Bronchial lymph node (tissue), 1 donor: ENCODE measurements around the gene MRPL46.

DNA sequence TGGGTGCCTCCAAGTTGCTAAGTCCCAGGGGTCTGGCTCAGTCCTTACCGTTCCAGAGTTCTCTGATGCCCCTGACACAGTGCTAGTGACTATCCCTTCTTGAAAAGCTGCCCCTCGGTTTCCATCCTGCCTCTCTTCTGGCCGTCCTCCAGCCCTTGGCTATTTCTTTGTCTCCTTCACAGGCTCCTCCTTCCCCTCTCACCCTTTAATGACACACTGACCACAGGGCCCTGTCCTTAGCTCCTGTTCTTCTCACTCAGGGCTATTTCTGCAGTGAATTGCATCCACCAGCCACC lies 31.1 kb downstream of the SLC28A1 start:
- PRO-cap = no peak

DNA sequence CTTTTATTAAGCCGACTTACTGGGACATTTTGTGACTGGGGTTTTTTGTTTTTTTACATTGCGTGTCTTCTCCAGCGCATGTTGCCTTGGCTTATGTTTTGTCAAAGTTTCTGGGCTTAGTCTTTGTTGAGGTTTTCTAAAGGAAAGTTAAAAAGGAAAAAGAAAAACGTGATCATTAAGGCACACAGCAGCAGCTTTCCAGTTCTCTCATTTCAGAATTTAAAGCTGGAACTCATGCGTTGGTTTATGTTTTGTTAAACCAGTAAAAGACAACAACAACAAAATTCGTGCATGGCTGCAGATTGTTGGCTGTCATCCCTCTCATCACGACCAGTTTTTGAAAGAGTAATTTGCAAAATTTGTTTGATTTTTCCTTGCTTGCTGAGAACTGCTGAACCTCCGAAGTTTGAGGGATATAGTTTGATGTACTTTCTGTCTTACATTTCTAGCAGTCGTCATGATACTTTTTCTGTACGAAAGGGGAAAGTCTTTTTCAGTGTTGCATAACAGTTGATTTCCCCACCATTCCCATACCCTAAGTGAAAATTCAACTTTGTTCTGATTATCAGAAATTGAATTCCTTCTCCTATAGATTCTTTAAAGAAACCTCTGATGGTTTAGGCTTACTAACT lies 1.5 kb downstream of the PDE8A start:
- PRO-cap = no peak

- PRO-cap = no peak
These were observed 18.4 kb downstream of the PDE8A start for GRCh38 chr15:85000002-85000499.

- PRO-cap = no peak
These were observed 55.1 kb downstream of the PDE8A start for GRCh38 chr15:85036607-85037287.

GRCh38 chr15:85064283-85064718 lies 82.6 kb downstream of the PDE8A start:
- PRO-cap = no peak

DNA sequence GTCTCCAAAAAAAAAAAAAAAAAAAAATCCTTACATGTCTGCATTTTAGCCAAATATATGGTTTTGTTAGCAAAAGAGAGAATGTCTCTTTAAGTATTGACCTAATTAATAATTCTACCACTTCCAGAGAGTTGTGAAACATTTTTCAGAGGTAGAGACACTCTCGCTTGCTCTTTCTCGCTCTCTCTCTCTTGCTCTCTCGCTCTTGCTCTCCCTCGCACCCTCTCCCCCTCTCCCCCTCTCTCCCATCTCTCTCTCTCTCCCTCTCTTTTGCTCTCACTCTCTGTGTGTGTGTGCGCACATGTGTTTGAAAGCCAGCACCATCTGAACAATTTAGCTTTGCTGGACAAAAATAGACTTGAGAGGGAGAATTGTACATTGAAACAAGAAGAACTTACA lies 124.3 kb downstream of the AKAP13 start:
- PRO-cap = no peak

DNA sequence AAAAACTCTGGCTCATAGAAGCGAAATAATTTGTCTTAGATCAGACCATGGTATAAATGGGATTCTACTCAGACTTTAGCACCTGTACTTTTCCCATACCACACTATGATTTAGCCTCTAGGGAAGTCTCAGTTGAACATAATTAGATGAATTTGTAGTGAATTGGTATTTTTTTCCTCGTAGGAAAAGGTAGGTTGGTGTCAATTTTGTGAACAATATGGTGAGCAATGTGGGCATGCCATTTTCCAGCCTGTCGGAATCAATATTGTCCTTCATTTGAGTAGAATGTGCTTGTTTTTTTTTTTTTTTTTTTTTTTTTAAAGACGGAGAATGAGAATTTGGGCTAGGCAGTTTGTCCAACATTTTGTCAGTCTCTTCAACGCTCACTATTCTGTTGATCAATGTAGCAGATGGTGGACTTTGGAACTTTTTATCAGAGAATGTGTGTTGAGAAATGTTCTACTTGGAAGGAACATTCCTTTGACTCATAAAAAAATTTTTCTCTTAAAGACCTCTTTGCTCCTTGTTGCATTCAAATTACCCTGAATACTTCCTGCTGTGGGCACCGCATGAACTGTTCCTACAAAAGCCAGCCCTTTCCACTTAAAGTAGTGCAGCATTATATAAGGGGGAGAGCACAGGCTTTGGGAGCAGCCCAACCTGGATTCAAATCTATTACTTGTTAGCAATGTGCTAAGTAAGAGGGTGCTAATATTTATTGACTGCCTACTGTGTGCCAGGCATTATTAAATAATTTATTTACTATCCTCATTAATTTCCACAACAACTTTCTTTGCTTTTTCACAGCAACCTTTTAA lies 182.8 kb downstream of the AKAP13 start:
- PRO-cap = no peak

GRCh38 chr15:85608146-85608859 lies 186.4 kb downstream of the KLHL25 start:
- PRO-cap = no peak

- PRO-cap = no peak
These were observed 90.6 kb downstream of the KLHL25 start for GRCh38 chr15:85703994-85704641.

DNA sequence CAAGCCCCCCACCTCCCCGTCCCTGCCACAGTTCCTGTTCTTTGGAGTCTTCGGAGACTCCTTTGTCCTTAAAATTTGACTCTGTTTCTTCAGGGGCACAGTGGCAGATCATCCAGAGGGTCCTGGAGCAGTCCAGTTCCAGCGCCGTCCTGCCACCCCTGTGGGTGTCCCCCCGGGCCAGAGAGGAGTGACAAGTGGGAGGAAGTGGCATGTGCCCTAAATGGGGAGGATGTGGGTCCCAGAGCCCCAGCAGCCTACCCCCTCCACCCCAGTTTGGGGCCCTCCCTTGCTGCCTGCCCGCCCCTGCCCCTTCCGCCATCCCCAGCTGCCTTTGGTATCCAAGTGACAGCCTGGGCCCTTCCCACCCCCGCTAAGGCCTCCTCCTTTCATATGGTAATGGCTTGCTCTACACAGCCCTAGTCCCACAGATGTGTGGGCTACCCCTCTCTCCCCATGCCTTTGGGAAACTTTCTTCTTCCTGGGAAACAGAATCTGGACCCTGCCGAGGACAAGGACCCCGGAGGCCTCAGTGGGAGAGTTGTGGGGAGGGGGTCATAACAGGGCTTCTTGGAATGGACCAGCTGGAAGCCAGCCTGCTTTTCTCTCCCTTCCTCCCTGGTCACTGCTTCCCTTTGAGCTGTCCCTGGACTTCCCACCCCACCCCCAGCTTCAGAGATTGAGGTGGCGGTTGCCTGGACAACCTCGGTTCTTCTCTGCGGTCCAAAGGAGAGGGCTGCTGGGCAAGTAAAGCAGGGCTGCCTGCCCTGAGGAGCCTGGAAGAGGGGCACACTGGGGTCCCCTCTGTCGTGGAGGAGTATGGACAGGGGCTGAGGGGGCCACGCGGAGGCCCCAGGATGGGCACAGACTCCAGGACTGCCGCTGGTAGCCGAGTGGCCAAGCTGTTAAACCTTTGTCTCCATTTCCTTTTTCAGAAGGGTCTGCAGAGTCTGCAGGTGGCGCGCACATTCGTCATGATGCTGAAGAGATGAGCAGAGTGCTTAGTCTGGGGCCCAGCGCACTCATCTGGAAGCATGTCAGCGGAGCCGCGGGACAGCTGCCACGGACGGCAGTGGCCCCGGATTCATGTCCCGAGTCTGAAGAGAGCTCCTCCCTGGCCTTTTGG lies 43.1 kb downstream of the KLHL25 start:
- PRO-cap = no peak

DNA sequence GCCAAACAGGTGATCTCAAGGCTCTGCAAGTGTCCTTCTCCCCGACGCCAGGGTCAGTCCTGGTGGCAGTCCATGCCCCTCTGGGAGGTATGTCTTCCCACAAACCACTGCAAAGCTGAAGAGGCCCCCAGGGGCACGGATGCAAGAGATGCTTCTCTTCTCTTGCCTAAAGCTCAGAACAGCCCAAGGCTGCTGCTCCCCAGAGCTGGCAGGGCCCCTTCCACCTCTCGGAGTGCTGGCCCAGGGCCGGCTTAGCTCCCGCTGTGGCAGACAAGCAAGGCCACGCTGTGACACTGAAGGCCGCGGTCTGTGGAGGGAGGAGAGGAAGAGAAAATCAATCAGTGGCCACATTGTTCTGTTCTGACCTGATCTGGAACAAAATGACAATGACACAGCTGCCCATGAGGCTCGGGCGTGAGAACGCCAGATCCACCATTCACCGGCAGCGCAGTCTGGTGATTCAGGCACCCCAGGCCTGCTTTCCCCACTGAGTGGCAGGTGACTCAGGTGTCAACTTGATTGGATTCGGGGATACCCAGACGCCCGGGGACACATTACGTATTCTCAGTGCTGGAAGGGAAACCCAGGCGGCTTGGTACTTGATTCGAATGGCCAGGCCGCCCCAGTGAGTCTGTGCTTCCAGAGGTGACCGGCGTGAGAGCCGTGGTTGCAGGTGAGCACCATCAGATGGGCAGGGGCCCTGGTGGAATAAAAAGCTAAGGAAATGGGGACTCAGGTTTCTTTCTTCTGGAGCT lies 33.8 kb downstream of the KLHL25 start:
- PRO-cap = no peak

DNA sequence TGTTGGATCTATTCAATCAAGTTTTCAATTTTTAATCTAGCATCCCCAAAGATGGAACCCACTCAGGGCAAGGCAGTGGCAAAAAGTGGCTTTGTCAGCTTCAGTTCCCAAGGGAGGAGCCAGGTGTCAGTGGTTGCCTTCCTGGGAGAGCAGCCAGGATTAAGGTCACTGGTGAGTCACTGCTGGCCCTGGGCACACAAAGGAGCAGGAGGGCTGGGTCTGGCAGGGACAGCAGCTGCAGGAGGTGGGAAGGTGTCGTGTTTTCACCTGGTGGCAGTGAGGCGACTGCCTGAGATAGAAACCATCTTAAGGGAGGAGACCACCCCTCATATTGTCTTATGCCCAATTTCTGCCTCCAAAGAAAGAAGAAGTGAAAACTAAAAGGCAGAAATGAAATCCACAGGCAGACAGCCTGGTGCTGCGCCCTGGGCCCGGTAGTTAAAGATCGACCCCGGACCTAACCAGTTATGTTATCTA lies 5.8 kb upstream of the KLHL25 start:
- PRO-cap = no peak

- PRO-cap = no peak
These were observed 792.6 kb downstream of the NTRK3 start for GRCh38 chr15:87463942-87464266.

DNA sequence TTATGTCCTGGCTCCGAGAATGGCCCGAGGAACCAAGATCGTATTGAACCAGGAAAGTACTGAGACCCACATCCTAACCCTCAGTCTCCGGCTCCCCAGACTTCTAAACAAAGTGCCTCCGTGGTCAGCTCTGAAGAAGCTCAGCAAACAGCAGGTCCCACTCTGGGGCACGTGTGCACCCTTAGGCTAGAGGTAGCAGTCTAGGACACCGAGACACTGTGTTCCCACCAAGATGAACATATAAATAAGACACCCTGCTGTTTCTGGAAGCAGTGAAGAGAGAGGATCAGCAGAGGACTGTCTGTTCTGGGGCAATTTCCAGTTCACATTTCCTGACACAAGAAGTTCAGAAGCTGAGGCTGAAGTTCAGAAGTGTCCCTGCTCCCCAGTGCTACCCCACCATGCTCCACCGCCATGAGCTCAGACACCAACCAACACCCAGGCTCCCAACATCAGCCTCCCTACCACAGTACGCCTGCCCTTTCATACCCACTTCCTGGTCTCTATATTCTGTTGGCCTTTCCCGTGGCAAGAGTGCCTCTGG lies 307.2 kb downstream of the NTRK3 start:
- PRO-cap = unidirectional peak, plus-strand start at position 272 of the sequence

DNA sequence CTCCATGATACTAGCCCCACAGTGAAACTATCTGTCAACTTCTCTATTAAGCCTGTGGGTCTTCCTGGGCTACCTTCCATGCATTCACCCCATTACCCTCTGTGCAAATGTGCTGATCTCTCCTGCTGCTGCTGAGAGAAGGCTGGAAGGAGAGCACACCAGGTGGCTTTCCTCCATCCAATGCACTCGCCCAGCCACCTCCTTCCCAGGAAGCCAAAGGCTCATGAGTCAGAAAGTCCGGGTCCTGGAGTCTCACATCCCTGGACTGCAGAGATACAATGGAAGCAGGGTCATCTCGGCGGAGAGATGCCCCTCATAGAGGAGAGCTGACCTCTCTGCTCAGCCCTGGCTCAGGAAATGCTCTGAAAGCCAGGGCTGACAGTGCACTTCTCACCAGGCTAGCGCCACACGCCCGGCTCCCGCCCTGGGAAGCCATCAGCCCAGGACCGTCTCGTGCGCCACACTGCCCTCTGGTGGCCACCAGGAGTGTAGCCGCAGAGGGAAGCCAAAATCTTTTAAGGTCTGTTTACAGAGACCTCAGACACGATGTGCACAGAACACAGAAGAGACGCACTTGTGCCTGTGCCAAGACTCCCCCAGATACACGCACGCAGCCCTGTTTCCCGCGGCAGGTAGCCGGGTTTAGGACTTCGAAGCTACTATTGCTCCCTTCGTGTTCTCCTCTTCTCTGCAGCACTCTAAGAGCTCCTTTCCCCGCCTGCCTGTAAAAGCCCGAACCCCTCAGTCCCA lies 9.8 kb downstream of the NTRK3 start:
- PRO-cap = no peak

- PRO-cap = no peak
These were observed 63.9 kb downstream of the MRPL46 start for GRCh38 chr15:88403137-88403857.

DNA sequence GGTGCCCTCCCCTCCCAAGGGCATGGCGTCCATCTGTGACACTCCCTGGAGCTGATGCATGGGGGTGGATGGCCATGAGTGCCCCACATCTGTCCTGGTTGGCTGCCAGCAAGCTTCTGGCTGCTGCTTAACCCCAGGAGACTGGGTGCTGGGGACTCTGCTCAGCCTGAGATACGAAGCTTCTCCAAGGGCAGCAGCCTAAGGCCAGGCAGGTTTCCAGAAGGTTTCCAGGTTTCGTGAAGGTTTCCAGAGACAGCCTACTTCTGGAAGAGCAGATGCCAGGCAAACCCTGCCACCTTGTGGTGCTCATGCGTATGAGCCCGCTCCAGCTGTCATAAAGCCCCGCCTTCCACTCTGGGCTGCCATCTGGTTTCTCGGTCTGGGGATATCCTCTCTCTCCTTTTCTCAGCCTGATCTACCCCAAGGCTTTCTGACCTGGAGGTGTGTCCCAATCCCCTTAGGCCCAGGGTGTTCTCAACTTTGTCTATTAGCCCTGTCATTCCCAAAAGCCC lies 12.2 kb downstream of the MRPL46 start:
- PRO-cap = no peak

DNA sequence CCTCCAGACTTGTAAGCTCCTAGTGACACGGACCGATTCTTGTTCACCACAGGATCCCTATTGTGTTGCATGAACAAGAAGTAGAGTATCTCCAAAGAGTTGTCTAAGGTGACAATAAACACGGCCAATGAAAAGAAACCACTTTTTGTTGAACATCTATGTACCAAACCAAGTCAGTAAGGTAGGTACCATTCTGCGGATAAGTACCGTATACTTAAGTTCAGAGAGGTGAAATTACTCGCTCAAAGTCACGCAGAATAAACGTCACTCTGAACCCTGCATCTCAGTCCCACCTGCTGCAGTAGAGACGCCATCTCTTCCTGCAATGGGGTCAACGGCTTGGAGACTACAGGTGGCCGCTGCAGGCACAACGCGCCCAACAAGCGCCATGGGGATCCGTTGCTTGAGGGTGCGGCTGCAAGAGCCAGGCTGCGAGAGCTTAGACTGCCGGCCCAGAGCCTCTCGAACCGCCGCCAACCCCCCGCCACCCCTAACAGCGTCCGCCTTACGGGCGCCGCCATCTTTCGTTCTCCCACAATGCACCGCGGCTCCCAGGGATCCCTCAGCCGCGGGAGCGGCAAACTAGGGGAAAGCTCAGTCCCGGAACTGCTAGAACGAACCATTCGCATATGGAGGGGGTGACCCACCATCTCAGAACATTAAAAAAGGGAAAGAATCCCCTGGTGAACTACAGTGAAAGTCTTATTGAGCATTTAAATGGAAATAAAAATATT lies at the start of gene MRPL46:
MRPL46 (minus strand) TSS at position 532 of the 734 bp plus-strand sequence.
- PRO-cap = bidirectional peak, plus-strand start at position 565 of the sequence, minus-strand start at position 532 of the sequence

- PRO-cap = no peak
These were observed 2.0 kb downstream of the AEN start for GRCh38 chr15:88623067-88623612.

- PRO-cap = unidirectional peak, minus-strand start at chr15:88721096
These were observed 82.1 kb downstream of the ISG20 start for GRCh38 chr15:88720929-88721284.